ENCODE measurements around the genes MTHFS and ARNT2.

DNA sequence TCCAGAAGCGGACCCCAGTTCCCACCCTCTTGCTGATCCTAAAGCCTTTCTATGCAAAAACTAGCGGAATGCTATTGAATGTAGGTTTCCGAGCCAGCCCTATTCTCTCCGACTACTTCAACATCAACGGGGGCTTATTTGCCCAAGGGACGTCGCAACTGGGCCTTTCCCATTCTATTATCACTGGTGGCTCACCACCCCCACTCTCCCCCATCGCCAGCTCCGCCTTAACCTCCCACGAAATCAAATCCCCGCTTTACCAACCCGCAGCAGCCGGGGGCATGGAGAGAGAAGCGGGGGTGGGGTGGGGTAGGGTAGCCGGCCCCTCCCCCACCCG is 322 bp upstream of the MORF4L1 start:
- PRO-cap: bidirectional peak, plus-strand start outside the sequence, minus-strand start at position 287 of the sequence

- PRO-cap: no peak
Observed at GRCh38 chr15:78898778-78899177, 26.1 kb downstream of the MORF4L1 start.

DNA sequence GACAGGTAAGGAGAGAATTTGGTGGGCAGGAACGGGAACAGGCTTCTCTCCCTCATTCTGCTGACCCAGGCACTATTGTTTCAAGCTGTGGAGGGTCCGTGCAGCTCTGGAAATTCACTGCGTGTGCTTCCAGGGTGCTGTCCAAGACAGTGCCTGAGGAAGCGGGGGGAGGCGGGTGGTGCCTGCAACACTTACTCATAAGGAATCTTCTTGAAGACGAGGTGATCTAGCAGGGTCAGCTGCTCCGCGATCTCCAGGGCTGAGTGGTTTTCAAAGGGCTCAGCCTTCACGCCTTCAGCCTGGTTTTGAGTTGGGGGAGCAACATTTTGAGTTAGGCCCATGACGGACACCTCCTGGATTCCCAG is 46.6 kb upstream of the CTSH start:
- PRO-cap: no peak

DNA sequence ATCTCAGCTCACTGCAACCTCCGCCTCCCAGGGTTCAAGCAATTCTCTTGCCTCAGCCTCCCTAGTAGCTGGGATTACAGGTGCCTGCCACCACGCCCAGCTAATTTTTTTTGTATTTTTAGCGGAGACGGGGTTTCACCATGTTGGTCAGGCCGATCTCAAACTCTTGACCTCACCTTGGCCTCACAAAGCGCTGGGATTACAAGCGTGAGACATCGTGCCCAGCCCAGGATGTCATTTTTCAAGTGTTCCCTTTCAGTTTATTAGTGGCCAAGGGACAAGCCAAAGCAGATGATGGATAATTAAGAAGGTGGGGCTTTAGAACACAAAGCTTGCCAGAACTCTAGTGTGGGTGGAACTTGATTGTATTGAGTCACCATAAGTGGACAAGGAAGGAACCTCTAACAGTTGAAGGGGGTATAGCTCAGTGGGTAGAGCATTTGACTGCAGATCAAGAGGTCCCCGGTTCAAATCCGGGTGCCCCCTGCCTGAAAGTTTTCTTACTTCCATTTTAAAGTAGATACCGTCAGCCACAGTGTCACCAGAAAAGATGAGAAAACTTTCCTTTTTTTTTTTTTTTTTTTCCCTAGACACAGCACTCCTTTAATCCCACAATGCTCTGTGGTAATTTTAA is 152.5 kb downstream of the MTHFS start:
- PRO-cap: no peak

- PRO-cap: no peak
Observed at GRCh38 chr15:79895689-79896269, 1.0 kb downstream of the MTHFS start.

- PRO-cap: bidirectional peak, plus-strand start at chr15:79897122, minus-strand start at chr15:79897002; unidirectional peak, minus-strand start at chr15:79897365
Observed at GRCh38 chr15:79896903-79897775, at the start of gene MTHFS. Gene MTHFS (minus strand): TSS chr15:79897014.

DNA sequence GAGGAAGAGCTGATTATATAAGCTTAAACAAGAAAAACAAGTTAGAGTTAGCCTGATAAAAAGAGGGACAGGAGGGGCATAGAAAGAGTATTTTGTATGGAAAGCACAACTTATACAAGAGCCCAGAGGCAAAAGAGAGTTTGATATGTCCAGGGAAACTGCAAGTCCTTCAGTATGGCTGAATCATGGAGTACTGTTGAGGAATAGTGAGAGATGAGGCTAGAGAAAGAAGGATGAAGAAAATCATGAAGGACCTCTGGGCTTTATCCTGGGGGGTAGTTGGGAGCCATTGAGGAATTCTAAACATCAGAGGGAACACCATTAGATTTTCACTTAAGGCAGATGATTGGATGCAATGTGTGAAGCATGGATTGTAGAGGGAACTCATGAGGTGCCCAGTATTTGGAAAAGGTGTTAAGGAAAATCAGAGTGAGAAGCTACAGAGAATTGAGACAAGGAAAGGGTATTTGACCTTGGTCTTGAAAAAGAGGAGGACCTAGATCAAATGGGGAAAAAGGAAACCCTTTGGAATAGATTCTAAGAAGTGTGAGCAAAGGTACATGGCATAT is 22.9 kb upstream of the FAH start:
- PRO-cap: no peak

- PRO-cap: no peak
Observed at GRCh38 chr15:80251374-80251998, 527 bp downstream of the CTXND1 start.

- PRO-cap: bidirectional peak, plus-strand start at chr15:80404348, minus-strand start at chr15:80404220
Observed at GRCh38 chr15:80403439-80404619, at the start of gene ARNT2. Gene ARNT2 (plus strand): TSS chr15:80404382.

GRCh38 chr15:80679790-80680404 is 15.2 kb upstream of the ABHD17C start:
- PRO-cap: no peak

DNA sequence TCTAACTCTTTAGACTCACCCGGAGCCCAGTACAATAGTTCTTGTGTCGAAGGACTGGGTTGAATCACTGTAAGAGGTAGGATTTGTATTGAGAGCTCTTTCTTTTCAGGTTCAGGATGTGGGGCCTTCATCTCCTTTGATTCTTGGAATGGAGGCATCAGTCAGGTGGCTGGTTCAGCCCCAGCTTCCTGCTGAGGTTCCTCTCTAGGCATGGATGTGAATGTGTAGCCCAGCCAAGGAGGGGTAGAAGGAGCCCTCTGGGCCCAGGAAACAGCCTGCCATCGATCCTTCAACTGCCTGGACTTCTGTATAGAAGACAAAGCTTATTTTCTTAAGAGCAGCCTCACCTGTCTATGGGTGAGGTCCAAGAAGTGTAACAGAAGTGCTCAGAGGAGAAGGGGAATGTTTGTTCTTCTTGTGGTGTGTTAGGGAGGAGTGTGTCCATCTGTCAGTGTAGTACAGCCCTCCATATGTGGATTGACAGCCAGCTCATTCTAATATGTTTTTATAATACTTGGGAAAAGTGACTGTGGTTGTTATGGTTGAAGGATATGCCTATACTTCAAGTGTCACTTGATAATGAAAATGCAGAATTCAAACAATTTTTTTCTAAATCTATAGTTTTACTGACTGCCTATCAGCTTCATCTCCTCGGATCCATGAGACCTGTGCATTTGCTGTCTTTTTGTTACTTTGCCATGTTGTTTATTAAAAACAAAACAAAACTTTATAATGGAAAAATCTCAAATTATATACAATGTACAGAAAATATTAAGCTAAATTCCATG is 17.3 kb downstream of the ABHD17C start:
- PRO-cap: no peak

DNA sequence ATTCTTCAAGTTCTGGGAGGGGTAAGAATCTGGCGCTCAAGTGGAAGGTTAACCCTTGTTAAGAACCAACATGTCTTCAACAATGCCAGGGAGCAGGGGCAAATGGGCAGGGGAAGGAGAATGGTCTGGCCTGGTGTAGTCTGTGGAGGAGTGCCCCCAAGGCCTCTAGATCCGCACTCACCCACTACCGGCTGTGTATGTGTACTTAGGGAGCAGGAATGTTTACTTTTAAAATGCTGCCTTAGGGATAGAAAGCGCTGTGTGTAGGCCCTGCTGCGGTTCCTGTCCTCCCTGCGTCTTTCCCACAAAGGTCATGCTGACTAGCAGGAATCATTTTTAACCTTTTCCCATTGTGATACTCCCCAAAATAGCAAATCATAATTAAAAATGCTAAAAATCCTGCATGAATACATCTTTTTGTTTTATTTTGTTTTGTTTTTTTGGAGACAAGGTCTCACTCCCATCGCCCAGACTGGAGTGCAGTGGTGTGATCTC is 36.0 kb upstream of the CEMIP start:
- PRO-cap: no peak

DNA sequence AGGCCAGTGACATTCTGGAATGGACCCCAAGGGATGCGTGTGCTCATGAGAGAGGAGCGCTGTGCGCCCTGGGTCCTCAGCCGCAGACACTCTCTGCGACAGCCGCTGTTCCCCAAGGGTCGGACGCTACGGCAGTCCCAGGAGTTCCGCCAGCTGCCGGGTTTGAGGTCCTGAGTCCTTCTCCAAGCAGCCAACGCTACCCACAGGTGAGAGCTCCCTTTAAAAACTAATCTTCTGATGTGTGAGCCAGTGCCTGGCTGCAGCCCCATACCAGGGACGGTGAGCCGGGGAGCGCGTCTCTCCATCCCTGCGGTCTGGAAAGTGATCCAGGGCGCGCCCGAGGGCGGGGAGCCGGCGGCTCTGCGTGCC is 1.2 kb downstream of the CEMIP start:
- PRO-cap: no peak

DNA sequence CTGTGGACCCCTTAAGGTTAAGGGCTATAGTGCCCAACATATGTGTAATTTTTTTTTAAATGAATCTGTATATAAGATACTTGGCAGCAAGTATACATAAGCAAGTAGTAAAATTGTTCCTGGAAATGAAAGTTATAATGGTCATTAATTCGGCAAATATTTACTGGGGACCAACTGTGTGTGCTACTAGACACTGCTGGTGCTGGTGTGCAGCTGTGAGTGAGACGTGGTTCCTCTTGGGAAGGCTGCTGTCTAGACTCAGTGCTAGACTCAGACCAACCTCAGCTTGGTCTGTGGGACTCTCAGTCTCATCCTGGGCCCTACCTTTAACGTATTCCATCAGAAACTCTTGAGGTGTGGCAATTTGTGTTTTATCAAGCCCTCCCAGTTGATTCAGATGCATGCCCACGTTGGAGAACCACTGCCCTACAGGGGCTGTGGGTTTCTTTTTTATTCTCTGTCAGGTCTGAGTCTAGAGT is 6.7 kb downstream of the TLNRD1 start:
- PRO-cap: no peak

DNA sequence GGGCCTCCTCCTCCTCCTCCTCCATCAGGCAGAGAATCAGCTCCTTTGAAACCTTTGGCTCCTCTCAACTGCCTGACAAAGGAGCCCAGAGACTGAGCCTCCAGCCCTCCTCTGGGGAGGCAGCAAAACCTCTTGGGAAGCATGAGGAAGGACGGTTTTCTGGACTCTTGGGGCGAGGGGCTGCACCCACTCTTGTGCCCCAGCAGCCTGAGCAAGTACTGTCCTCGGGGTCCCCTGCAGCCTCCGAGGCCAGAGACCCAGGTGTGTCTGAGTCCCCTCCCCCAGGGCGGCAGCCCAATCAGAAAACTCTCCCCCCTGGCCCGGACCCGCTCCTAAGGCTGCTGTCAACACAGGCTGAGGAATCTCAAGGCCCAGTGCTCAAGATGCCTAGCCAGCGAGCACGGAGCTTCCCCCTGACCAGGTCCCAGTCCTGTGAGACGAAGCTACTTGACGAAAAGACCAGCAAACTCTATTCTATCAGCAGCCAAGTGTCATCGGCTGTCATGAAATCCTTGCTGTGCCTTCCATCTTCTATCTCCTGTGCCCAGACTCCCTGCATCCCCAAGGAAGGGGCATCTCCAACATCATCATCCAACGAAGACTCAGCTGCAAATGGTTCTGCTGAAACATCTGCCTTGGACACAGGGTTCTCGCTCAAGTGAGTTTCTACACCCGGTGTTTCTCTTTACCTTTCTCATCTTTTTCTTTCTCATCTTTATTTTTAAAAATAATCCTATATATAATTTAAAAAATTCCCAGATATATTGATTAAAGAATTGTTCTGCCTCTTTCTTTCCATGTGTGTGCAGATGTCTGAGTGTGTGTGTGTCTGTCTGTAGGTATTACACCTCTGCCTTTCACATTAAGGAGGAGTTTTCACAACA is 23.9 kb downstream of the STARD5 start:
- PRO-cap: no peak

DNA sequence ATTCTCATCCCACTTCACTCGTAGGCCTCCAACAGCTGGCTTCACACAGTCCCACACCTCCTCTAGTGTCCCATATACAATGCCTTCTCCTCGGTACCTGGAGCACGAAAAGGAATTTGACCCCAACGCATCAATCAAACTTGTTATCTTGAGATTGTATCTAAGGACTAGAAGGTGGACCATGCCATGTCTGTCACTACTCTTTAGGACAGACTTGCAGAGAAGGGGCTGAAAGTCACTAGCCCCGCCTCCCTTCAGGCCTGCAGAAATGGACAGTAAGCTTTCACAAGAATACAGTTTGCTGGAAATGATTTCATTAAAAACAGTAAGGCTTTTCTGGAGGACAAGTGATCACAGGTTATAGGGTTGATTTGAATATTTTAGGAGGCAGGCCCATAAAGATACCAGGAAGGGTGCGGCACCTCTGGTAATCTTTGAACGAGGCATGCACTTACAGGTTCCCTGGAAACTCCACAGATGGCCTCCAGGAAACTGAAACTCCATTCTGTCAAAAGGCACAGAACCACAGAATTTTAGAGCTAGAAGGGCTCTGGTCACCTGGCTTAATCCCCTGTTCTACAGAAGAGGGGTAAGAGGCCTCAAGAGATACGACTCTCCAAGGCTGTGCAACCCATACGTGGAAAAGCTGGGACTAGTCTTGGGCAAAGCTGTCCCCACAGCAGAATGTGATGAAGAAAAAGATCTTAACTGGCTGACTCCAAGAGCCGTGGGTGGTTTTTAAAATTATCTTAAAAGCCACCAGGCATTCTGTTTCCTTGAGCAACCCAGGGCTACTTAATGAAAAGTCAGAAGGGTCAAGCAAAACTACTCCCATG is 1.3 kb downstream of the STARD5 start:
- PRO-cap: no peak

DNA sequence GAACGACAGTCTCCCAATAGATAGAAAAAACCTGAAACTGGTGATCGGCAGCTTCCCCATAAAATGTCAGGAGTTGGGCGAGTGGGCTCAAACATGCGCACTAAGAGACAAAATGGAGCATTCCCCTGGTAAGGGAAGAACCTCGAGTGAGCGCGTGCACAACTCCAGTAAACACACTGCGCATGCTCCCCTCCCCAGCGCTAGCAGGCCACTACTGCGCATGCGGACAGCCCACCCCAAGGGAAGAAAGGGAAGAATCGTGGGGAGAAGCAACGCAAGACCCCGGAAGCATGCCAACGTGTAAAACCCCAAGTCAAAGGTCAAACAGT is 7.7 kb upstream of the STARD5 start:
- PRO-cap: no peak

DNA sequence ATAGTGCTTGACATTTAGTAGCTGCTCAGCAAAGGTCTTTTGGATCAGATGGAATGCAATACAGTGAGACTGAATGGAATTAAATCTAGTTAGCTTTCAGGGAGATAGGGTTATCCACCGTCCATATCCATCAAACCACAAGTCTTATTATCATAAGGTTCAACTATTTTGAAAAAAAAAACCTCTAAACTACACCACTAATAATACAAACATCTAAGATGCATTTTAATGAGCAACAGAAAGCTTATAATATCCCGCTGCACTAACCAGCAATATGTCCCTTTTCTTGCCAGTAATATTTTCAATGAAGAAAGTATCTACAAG is 248.4 kb downstream of the MEX3B start:
- PRO-cap: no peak

- PRO-cap: no peak
Observed at GRCh38 chr15:82044158-82044660, 1.6 kb downstream of the MEX3B start.

GRCh38 chr15:82047168-82048241 is 1.7 kb upstream of the MEX3B start:
- PRO-cap: bidirectional peak, plus-strand start at chr15:82047216, minus-strand start at chr15:82047069